Mesenchymal stem cell of the bone marrow (primary cell): ENCODE data around the genes CTBS, SYDE2 and CLCA2.

DNA sequence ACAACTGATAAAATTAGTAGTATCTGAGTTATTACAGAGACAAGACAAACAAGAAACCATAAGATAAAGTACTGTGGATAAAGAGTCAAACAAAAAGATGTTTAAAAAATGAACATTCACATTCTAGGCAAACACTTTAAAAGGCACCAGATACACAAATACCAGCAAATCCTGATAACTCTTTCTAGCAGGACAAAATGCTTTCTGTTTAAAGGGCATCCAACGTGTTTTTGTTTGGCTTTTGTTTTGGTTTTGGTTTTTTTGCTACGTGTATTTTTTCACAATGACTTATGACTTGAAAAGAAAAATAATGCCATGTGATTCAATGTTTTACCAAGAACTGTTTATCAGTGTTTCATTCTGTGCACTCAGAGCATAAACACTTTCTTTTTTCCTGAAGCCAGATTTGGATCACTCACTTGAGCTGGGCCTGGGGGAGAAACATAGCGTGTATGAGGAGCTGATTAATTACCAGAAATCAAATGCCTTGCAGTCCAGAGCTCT lies 642.3 kb upstream of the ADGRL2 start:
- CAGE, long polyA plus RNA, result no peak

- CAGE, long polyA plus RNA, result no peak
These were observed 415 bp upstream of the ADGRL2 start for GRCh38 chr1:81800252-81800786.

GRCh38 chr1:81820844-81821286 lies 20.1 kb downstream of the ADGRL2 start:
- CAGE, long polyA plus RNA, result no peak

- CAGE, long polyA plus RNA, result no peak
These were observed 119.5 kb downstream of the ADGRL2 start for GRCh38 chr1:81920114-81920790.

DNA sequence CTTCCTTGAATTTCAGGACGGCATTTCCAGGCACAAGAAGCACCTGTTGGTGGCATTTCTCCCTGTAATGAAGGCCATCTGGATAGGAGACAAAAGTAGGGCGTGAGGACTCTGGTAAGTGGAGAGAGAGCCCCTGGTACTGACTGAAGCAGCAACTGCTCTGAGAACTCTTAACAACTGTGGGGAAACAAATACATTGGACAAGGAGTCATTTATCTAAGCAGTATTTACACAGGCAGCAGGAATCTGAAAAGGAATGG lies 361.7 kb downstream of the ADGRL2 start:
- CAGE, long polyA plus RNA, result no peak

DNA sequence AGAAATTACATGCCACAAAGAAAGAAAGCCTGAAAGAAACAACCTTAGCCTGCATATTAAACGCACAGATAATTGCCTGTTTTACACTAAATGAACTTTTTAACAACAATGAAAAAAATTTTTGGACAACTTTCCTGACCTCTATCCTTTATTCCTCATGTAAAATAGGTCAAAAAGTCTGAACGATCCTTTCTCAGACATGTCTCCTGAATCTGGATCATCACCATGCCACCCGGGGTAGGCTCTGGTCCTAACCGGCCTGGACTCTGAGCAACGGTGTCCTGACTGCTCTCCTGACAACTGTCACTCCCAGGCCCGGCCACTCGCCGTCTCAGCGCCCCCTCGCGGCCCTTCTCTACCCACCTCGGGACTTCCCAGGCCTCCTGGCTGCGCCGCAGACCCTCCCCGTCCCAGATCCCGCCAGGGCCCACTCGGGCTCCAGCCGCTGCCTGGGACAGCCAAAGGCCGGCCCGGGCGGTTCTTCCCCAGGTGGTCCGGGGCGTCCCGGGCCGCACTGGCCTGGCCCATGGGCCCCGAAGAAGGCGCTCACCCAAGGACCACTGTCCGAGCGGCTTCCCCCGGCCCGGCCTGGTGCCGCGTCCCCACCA lies 138.6 kb downstream of the TTLL7 start:
- CAGE, long polyA plus RNA, result no peak

GRCh38 chr1:84078376-84079084 lies 65.5 kb upstream of the PRKACB start:
- CAGE, long polyA plus RNA, result no peak

DNA sequence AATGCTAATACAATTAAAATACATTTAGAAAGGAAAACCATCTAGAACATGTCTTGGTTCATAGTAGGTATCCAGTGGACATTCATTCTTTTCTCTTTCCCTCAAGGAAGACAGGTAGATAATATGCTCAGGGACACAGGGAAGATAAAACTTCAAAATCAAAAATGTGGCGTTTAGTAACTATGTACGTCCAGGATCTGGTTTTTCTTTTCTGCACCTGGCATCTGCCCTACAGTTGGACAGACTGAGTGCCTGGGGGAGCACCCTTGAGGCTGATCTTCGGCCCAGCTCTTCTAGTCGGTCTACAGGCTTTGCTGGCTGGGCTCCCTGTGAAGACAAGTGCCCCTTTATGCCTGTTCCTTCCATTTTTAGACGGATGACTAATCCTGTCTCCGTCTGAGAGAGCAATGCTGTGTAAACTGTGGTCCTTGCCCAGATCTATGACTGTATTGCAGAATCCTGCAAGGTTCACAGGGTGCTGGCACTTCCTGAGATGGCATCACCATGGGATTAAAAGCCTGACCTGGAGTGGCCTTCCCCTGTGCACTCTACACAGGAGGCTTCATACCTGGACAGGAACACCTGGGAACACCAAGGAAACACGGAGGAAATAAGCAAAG lies 47.7 kb upstream of the SAMD13 start:
- CAGE, long polyA plus RNA, result no peak

- CAGE, long polyA plus RNA, result no peak
These were observed 10.2 kb upstream of the SPATA1 start for GRCh38 chr1:84495884-84496403.

DNA sequence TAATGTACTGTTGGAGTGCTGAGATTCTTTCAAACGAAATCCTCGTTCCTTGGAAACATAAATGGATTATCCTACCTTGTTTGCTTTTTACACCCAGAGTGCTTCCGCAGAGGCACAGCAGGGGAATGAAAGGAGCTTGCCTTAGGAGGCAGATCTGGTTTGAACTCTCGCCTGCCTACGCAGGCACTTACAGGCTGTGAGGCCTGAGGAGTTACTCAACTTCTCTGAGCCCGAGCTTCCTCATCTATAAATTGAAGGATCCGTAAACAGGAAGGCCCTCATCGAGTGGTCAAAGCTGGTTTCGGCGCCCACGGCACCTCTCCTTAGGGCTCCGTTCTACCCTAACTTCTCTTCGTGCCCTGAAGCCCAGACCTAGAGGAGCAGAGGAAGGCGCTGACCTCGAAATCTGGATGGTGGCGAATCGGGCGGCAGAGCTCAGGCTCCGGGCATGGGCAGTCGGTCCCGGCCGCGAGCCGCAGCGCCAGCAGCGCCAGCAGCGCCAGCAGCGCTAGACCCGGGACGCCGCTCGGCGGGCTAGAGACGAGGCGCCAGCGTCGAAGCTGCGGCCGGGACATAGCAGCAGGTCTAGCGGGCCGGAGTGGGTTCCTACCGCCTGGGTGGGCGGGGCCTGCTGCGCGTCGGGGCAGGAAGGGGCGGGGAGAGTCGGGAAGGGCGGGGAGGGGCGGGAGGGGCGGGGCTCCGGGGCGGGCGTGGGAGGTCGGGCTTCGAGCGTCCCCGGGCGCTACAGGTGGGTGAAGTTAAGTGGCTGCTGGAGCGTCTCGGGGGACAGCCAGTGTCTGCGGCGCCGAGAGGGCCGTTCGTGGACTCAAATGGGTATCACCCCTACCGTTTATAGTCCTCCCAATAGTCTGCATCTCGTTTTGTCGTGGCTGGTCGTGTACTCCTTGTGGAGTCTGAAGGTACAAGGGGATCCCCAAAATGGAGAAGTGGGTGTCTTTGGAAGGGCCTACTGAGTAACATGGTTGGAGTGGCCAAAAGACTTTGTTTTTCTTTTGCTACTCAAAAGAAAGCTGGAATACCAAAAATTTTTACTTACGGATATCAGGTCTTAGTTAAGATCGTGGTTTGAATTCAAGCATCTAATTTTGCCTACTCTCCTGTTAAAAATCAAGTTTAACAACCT lies at the start of gene CTBS:
Gene CTBS, minus strand, starts transcription at position 600 of the 1,144 bp plus-strand sequence.
- CAGE, long polyA plus RNA, result no peak

DNA sequence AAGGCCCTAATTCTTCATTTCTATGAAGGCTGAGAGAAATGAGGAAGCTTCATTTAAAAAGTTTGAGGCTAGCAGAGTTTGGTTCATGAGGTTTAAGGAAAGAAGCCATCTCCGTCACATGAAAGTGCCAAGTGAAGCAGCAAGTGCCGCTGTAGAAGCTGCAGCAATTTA lies 2.8 kb upstream of the SSX2IP start:
- CAGE, long polyA plus RNA, result no peak

DNA sequence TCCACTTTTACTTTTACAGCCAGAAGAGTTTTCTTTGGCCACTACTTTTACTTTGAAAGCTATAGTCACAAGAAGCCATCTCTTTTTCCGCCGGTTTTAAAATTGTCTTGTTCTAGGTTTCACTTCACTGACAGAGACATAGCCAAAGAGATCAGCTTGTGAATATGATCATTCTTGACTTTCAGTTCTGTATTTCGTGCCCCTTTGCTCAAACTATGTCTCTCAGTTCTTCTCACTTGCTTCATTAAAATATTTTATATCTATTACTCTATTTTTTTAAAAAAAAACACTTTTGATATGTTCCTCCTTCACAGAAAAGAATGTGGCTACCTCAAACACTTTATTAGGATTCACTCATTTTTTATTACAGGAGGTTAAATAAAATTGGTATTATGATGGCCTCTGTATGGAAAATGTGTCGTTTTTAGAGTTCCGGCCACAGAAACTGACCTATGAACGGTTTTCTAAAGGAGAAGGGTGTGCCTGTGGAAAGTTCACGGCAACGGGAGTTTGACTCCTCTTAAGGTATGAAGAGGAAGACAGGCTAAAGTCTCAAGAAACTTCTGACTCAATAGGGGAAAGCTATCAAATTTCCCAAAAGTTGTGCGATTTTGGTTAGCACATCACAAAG lies 1.3 kb downstream of the MCOLN2 start:
- CAGE, long polyA plus RNA, result no peak

GRCh38 chr1:85062452-85062736 lies 267 bp downstream of the DNAI3 start:
- CAGE, long polyA plus RNA, result no peak

DNA sequence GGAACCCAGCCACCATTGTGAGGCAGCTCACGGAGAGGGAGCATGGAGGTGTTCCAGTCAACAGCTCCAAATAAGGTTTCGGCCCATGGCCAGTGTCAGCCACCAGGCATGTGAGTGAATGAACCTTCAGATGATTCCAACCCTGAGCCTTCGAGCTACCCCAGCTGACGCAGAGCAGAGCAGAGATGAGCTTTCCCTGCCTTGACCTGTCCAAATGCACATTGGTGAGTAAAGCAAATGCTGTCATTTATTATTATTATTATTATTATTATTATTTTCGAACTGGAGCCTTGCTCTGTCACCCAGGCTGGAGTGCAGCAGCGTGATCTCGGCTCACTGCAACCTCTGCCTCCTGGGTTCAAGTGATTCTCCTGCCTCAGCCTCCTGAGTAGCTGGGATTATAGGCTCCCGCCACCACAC lies 57.9 kb downstream of the SYDE2 start:
- CAGE, long polyA plus RNA, result no peak

GRCh38 chr1:85200490-85201539 lies at the start of gene SYDE2:
TSS of gene SYDE2 (minus strand) at chr1:85201016.
- CAGE, long polyA plus RNA, result no peak

DNA sequence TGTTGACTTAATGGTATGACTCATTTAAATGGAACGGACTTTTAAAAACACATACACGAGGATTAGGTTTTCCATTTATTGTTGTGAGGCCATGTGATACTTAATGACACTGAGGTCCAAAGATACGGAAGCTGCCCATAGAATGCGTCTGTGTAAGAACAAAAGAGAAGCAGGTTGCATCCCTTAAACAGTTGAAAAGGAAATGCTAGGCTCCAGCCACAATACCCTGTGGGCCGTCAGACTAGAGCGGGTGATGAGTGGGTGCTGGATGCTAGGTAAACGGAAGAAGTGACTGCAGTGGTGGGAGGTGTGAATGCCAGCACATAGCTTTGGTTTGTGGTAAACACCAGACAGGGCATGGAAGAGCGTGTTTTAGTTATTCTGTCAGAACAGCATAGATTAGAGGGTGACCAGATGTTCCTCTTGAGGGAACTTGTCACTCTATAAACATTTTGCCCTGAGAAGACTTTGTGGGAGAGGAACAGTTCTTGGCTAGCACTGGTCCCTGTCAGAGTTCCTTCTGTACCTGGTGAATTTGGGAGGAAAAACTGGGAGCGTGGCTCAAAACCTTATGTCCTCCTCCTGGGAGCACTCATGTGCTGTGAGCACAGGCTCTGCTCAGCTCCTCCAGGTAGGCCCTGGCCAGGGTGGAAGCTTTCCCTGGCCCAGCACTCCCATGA lies 21.8 kb upstream of the BCL10 start:
- CAGE, long polyA plus RNA, result no peak

DNA sequence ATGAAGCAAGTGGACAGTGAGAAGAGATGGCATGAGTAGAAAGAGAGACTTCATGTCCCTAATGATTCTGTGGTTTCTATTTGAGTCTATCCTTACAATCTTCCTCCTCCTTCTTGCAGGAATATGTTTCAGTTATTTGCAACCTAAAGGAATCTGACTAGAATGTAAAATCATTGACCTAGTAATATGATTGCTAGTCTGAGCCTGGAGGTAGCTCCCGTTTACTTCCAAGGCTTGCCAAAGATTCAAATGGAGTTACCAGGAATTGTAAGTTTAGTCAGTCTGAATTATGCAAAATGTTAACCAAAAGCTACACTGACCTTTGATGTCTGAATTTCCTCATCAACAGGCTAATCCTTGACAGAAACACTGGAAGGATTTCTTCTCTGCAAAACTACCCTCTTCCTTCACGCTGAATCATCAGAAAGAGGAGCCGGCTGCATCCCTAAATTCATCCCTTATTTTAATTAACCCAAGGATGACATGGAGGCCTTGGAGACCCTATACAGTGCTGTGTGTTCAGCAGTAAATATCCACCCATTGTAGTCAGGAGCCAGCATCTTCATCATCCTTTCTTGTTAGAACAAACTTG lies 17.4 kb downstream of the DDAH1 start:
- CAGE, long polyA plus RNA, result no peak

- CAGE, long polyA plus RNA, result no peak
These were observed 1.1 kb downstream of the CCN1 start for GRCh38 chr1:85581285-85582356.

DNA sequence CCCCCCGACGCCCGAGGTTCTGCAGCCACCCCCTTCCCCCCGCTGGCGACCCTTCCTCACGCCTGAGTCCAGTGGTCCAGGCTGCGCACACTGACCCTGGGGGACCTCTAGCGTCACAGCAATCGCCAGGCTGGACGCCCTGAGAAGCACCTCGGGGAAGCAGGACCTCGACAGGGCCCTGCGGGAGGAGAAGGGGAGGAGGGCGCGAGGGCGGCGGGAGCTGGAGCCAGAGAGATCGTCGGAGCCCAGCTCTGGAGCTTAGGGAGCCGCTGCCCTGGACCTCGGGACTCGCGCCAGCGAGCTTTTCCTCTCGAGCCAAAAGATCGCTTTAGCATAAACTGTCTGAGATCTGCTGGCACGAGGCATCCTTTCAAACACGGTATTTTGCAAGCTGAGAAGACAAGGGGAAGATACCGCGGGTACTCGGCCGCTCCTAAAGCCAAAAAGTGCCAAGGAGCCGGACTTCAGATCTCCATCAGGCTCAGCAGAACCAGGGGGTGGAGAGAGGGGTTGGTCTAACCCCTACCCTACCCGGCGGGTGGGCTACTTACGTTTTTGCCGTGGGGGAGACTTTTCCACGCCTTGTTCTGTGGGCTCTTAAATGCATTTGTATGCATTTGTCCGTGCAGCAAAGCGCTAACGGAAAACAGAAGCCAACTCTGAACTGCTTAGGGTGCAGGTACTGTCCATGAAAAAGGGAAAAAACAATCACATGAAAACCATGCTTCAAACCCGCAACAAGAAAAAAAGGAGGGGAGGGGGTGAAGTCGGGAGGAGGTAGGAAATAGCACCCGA lies 585 bp downstream of the COL24A1 start:
- CAGE, long polyA plus RNA, result no peak

DNA sequence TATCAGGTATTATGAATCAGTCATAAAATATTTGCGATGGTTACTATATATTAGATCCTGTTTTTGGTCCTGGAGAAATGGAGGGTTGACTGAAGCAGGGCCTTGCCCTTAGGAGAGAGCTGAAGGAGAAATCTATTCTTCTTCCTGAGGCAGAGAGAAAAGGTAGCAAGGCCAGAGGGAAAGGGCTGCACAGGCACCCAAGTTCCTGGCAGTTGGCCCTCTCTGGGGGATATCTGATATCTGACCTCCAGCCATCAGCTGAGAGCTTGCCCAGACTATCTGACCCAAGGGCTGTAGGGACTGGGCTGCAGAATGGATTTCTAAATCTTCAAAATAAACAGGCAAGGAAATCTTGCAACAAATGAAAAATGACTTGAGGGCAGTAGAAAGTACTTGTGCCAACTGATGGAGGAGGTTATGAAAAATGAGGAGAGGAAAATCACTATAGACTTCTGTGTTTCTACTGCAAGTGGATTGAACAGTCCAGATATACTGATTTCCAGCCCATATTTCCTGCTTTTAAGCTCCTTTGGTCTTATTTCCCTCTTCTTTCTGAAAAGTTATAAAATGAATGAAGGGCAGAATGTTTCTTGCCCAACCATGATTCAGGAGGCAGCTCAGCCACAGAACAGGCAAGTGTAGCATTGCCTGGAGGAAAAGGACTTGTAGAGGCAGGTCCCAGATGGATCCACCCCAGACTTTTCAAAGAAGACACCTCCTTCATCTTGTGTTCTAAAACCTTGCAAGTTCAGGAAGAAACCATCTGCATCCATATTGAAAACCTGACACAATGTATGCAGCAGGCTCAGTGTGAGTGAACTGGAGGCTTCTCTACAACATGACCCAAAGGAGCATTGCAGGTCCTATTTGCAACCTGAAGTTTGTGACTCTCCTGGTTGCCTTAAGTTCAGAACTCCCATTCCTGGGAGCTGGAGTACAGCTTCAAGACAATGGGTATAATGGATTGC lies at the start of gene CLCA2:
Gene CLCA2, plus strand, starts transcription at position 762 of the 968 bp plus-strand sequence.
- CAGE, long polyA plus RNA, result no peak